ENCODE results near the gene PSMA8.

GRCh38 chr18:23521642-23522381 is 18.5 kb downstream of the RMC1 start:
- RRBS, 2 experiments, result no CpG with 5 or more reads among the region's 9 CpGs

- RRBS, 2 experiments, result no CpG with 5 or more reads among the region's 5 CpGs
These were observed 26.6 kb downstream of the RMC1 start for GRCh38 chr18:23529870-23530389.

- RRBS, 2 experiments, result no CpG with 5 or more reads among the region's 7 CpGs
These were observed 32.0 kb downstream of the RMC1 start for GRCh38 chr18:23535362-23535703.

DNA sequence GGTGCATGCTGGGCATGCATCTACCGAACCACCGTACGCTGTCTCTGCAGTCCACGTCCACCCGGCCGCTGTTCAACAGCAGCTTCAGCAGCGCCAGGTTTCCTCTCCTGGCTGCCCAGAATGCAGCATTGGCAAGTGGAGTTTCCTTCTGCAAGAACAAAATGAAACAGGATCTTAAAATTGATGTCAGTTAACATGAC is 13.8 kb downstream of the ANKRD29 start:
- RRBS, 2 experiments, result no CpG with 5 or more reads among the region's 7 CpGs

DNA sequence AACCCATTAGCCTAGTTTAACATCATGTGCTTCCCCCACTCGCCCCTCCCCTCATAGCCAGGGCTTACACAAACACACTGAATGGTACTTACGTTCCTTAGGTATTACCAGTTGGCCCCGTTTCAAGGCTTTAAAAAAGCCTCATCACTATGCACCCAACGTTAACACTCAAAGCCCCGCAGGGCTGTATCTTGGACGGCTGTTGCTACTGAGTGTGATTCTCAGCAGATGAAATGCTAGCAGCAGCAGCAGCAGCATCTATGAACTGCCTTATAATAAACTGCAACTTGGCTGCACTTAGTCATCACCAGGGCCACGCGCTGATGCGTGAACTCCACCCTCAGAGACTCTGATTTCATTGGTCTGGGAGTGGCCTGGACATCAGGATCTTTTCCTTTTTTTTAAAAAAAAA is 20.0 kb upstream of the TTC39C start:
- RRBS, 2 experiments, result no CpG with 5 or more reads among the region's 9 CpGs

DNA sequence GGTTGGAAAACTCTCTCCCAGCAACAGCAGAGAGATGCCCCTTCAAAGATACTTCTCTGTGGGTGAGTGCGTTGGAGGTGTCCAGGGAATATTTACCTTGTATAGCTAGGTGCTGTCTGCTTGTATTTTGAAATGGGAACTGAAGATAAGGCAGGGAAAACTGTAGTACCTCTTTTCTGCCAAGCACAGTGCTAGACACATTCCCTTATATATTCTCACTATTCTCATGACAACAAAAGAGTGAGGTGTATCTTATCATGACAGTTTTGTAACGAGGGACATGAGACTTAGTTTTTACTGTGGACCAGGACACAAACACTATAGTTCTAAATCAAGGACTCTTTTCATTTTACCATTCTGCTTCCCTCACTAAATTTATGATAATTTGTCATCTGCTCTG is 2.1 kb downstream of the TTC39C start:
- RRBS, 2 experiments, result no CpG with 5 or more reads among the region's 2 CpGs

DNA sequence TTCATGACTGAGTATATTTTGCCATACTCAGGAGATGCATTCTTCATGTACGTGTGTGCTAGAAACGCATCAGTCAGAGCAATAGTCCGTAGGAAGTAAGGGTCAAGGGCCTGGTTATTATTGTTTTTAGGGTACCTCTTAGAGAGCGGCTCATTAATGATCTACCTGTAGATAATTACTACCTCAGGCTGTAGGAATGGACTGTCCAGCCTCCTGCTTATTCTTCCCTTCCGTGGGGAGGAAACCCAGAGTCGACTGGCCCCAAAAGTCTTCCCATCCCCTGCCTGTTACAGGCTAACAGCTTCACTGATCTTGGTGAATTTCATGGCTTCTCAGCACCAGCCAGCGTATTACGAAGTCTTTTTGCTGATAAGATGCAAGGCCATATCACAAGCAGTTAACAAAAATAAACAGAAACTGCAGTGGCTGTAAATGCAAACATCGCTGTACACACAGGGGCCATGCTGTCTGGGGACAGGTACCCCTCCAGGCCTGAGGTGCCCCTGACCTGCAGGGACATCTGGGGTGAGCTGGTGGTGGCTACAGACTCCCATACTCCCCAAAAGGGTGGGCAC is 36.5 kb downstream of the TTC39C start:
- RRBS, 2 experiments, result no CpG with 5 or more reads among the region's 9 CpGs

- RRBS, 2 experiments, result no CpG with 5 or more reads among the region's 13 CpGs
These were observed 61.8 kb downstream of the TTC39C start for GRCh38 chr18:24076212-24076827.

DNA sequence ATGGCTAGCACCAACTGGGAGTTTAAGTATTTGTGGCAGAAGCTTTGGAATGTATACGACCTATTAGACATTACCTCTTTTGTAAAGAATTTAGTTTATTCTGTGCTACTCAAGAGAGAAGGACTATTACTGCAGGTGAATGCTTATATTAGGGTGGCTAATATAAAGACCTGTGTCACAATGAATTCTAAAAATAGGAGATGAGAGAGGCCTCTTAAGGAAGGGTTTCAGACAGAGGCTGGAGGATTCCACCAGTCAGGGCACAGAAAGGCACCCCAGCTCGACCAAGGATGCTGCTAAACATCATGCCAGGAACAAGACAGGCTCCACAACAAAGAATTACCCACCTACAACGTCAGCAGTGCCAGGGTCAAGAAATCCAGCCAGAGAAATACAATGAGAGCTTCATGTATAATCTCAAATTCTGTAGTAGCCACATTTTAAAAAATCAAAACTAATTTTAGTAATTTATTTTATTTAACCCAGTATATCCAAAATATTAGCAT is 60.8 kb downstream of the CABYR start:
- RRBS, 2 experiments, result no CpG with 5 or more reads among the region's 3 CpGs

DNA sequence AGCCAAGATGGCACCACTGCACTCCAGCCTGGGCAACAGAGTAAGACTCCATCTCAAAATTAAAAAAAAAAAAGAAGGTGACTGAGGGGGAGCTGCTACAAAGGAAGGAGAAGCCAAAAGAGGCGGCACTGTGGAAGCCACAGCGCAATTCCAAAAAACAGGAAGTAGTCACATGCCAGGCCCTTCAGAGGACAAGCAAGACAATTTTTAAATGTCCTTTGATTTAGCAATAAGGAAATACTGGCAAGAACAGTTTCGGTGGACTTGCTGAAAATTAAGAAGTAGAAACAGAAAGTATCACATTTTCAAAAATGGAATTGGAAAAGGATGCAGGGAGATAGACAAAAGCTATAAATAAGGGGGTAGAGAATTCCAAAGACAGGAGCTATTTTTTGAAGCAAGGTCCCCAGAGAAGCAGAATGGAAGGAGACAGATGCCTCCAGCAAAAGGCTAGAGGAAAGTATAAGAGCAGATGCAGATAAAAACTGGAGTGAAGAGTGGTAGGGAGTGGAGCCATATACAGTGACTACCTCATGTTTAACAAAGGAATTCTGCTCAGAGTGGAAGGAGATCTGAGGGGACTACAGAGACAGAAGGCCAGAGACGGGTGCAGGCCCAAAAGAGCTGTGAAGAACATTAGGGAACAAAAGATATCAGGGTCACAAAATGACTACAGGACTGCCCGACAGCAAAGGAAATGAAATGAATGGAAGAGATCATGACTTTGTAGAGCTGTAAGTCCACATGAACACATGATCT is 122.6 kb downstream of the OSBPL1A start:
- RRBS, 2 experiments, result no CpG with 5 or more reads among the region's 5 CpGs

- RRBS, 2 experiments, result no CpG with 5 or more reads among the region's 1 CpG
These were observed 4.6 kb upstream of the IMPACT start for GRCh38 chr18:24421879-24422250.

- RRBS, 2 experiments, result no CpG with 5 or more reads among the region's 3 CpGs
These were observed 344.7 kb downstream of the HRH4 start for GRCh38 chr18:24805226-24805500.

GRCh38 chr18:24913836-24914345 is 438.1 kb downstream of the ZNF521 start:
- RRBS, 2 experiments, result no CpG with 5 or more reads among the region's 7 CpGs

GRCh38 chr18:25233593-25234515 is 118.1 kb downstream of the ZNF521 start:
- RRBS, 2 experiments, result no CpG with 5 or more reads among the region's 11 CpGs

GRCh38 chr18:25958660-25958859 is 131.9 kb downstream of the SS18 start:
- RRBS, 2 experiments, result no CpG with 5 or more reads among the region's 2 CpGs

DNA sequence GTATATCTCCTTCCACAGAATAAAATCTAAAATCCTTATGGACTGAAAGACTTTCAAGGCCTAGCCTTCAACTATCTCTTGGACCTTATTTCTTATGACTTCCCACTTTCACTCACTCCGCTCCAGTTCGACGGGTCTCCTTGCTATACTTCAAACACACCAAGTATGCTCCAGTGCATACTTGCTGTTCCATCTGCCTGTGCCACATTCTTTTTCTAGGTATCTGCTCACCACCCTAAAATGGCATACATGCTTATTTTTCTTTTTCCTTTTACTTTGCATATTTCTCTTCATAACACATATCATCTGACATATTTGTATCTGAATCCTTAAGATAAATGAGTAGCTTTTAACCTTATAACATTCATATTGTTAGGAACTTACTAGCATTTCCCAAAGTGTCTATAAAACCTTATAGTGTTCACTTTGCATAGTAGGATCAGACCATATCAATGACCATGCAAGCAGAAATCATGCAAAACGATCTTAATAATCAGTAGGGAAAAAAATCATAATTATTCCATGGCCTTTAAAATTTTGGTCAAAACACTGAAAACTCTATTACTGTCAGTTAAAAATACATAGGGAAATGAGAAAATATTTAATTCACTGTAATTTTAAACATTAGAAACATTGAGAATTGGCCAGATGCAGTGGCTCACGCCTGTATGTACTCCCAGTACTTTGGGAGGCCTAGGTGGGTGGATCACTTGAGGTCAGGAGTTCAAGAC is 45.0 kb downstream of the SS18 start:
- RRBS, 2 experiments, result no CpG with 5 or more reads among the region's 5 CpGs

DNA sequence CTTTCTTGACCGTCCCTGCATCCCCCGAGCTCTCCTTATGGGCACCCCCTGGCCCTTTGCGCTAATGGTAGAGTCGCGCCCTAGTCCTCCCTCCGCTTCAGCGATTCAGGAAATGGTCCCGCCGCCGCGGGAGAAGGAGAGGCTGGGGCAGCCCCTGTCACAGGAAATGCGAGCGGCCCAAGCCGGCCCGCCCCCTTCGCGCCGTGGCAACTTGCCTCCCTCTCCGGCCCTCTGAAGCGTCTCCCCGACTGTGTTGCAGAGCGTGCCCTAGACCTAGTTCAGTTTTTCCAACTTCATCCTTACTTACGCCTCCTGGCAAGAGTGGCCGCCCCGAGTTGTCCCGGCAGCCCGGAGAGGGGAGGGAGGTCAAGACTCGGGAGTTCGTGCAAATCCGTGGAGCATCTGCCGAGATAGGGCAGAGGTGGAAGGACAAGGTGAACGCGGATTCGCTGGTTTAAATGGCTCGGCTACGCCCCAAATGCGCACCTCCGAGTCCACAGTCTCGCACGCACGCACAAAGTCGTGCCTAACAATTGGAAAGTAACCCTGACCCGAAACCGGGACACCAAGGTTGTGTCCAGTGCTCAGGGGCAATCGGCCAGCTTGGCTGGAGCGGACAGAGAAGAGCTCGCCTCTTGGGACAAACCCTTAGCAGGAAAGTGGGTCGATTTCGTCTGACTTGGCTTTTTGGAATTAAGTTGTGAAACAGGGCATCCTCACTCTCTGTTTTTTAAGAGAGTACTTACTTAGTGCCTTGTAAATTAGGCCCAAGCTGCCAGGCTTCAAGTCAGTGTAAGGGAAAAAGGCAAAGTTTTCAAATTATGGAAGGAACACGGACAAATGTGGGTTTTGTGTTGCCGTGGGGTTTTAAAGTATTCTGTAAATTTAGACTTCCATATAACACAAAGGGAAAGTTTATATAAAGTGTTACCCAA is 643 bp upstream of the SS18 start:
- RRBS, 2 experiments, result 1 to 2% methylated on average over 6 to 9 of the region's 51 CpGs

GRCh38 chr18:26133439-26134143 is at the start of gene PSMA8:
PSMA8 (plus strand) TSS chr18:26133869.
- RRBS, 2 experiments, result no CpG with 5 or more reads among the region's 40 CpGs

- RRBS, 2 experiments, result no CpG with 5 or more reads among the region's 13 CpGs
These were observed 67.3 kb downstream of the KCTD1 start for GRCh38 chr18:26480631-26481832.

- RRBS, 2 experiments, result no CpG with 5 or more reads among the region's 5 CpGs
These were observed 137.9 kb downstream of the CDH2 start for GRCh38 chr18:28039043-28039504.